Body of pancreas (tissue), 2 donors: Measurements from ENCODE around the genes HOXC11, GPR84 and NEUROD4.

- PRO-cap, result no peak
- RAMPAGE, long total RNA, 2 experiments, result no peak in any of the 2 experiments
Measured at GRCh38 chr12:53967220-53967499, 5.8 kb upstream of the HOXC11 start.

- PRO-cap, result no peak
- RAMPAGE, long total RNA, 2 experiments, result no peak in any of the 2 experiments
Measured at GRCh38 chr12:53972773-53974139, at the start of gene HOXC11. TSS of gene HOXC11 (plus strand) at chr12:53973126.

DNA sequence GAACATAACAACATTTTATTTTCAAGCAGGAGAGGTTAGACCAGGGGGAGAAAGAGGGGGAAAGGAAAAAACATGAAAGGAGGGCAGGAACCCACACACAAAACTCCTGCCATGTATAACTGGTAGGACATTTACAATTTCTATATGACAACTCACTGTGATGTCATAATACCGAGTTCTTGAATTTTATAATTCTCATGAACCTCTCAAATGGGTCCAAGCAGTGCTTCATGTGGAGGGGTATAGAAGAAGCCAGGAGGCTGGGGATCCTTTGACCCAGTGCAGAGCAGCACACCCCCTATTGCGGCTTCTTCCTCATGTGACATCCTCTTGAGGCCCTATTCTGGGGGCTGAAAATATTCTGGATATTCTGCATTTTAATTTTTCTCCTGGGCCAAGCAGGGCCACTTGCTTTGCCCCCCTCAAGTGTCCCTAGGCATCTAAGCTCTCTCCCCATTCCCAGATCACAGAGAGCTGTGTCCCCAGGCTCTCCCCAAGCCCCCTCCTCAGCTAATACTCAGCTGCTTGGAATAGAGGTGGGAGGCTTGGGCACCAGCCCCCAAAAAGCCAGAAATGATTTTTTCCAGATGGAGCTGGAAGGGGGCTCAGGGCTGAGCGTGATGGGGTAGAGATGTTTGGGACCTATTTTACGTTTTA, 5.5 kb upstream of the HOXC6 start:
- PRO-cap, result no peak
- RAMPAGE, long total RNA, 2 experiments, result no peak in any of the 2 experiments

GRCh38 chr12:54032470-54032770, 430 bp upstream of the HOXC5 start:
- PRO-cap, result no peak
- RAMPAGE, long total RNA, 2 experiments, result no peak in any of the 2 experiments

DNA sequence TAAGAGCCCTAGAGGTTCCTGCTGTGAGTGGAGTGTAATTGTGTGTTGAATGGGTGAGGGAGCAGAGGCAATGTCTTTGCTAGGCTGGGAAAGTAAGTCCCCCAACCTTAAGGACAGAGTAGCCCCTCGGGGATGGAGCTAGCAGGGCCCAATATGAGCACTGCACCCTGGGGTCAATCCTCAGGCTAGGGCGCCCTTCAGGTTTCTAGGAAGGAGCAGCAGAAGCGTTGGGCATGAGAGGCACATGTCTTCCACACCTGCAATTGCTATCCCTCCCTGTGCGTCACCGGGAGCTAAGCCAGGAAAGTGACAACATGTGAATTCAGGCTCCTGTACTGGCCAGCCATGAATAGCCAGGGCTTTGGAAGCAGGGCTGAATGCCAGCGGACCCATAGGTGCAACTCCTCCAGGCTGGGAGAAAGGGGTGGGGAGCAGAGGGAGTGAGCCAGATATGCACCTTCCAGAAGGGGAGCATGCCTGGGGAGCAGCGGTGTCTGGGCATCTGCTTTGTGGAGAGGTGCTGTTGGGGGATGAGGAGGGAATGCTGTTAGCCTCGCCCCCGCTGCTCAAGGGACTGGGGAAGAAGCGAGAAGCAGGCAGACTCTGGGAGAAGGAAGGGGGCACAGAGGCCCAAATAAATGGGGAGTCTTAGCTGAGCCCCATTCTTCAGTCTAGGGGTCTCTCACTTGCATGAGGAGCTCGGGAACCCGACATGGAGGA, 6.1 kb downstream of the HOXC5 start:
- PRO-cap, result no peak
- RAMPAGE, long total RNA, 2 experiments, result no peak in any of the 2 experiments

DNA sequence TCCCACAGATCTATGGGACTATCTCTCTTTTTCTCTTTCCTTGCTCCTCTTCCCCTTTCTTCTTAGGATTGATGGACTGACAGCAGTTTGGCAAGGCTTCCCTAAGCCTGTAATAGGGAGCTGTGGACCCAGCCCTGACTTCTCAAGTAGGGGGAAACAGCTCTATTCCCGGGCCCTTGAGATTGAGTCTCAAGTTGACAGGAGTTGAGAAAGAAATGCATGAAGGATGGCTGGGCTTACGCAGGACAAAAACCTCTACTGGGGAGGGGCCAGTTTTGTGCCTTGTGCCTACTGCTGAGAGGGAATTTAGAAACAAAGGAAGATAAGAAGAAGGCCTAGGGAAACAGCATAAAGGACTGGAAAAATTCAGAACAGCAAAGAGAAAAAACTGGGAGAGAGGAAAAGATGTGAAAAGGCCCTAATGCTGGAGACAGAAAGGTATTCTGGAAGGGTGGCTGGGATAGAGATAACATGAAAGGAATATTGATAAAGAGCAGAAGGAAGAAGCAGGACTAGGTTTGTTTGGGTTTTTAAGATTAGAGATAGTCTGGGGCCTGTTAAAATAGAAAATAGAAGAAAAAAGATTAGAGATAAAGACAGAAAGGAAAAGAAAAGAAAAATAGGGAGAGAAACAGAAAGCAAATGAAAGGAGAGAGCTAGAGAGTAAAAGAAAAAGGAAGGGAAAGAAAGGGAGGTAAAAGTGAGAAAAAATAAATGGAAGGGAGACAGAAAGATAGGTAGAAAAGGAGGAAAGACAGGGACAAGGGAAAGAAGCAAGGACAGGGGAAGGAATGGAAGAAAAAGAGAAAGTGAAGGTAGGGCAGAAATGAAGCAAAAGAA, 60.1 kb downstream of the SMUG1 start:
- PRO-cap, result no peak
- RAMPAGE, long total RNA, 2 experiments, result no peak in any of the 2 experiments

DNA sequence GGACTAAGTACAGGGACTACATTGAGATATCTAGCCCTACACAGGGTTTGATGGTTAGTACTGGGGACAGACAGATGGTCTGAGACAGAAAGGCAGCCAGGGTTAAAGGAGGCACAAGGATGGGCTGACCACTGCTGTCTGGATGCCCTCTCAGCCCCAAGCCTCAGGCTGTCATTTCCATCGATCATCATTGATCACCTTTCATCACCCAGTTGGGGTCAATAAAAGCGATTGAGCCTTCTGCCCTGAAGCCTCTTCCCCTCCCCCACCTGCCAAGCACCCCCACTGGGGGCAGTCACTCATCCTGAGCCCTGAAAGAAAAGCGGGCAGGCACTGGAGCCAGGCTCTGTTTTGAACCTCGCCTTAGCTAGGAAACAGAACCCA, 5.9 kb downstream of the SMUG1 start:
- PRO-cap, result no peak
- RAMPAGE, long total RNA, 2 experiments, result no peak in any of the 2 experiments

DNA sequence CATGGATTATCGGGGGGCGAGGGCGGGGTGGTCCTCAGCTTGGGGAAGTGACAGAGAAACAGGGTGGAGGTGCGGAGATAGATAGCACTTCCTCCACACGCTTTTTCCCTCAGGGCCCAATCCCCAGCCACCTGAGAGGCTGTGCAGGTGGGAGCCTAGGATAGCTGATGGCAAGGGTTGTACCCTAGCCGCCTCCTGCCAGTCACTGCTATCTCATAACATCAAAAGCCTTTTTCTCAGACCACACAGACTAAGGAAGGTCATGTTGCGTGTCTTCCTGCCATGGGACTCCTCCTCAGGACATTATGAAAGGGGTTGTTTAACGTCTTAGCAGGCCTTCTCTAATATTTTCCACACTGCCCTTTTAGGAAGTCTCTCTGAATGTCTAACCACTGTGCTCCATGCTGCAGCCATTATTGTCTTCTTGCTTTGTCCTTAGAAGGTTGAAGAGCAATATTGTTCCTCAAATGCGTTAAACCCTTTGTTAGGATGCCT, 7.6 kb upstream of the SMUG1 start:
- PRO-cap, result no peak
- RAMPAGE, long total RNA, 2 experiments, result no peak in any of the 2 experiments

GRCh38 chr12:54303755-54304938, 3.3 kb upstream of the NFE2 start:
- PRO-cap, result no peak
- RAMPAGE, long total RNA, 2 experiments, result no peak in any of the 2 experiments

GRCh38 chr12:54337407-54337869, 12.5 kb downstream of the COPZ1 start:
- PRO-cap, result no peak
- RAMPAGE, long total RNA, 2 experiments, result no peak in any of the 2 experiments

DNA sequence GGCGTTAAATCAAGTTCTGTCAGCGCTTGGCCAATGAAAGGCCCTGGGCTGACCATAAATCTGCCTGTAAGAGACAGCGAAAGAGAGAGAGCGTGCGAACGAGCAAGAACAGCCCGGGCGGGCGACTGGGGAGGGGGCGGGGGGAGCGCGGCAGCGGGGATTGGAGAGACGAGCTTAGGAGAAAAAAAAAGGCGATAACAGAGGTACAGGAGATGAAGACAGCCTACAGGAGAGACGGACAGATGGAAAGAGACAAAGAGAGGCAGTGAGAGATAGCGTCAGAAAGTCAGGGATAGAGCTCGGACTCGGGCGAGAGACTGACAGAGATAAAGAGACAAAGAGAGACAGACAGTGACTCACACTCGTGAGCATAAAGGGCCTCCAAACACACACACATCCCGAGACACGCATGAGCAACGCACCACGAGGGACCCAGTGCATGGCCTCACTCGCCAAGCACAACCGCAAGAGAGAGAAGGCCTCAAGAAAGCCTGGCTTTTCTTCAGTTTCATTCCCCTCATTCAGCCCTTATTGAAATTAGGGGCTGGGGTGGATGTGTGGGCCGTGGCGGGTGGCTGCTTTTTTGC, 4.9 kb downstream of the GPR84 start:
- PRO-cap, result bidirectional peak, plus-strand start at position 84 of the sequence, minus-strand start outside the sequence; unidirectional peak, plus-strand start at position 401 of the sequence
- RAMPAGE, long total RNA, 2 experiments, result no peak in any of the 2 experiments

- PRO-cap, result no peak
- RAMPAGE, long total RNA, 2 experiments, result no peak in any of the 2 experiments
Measured at GRCh38 chr12:54364332-54364985, at the start of gene GPR84. TSS of gene GPR84 (minus strand) at chr12:54364486.

DNA sequence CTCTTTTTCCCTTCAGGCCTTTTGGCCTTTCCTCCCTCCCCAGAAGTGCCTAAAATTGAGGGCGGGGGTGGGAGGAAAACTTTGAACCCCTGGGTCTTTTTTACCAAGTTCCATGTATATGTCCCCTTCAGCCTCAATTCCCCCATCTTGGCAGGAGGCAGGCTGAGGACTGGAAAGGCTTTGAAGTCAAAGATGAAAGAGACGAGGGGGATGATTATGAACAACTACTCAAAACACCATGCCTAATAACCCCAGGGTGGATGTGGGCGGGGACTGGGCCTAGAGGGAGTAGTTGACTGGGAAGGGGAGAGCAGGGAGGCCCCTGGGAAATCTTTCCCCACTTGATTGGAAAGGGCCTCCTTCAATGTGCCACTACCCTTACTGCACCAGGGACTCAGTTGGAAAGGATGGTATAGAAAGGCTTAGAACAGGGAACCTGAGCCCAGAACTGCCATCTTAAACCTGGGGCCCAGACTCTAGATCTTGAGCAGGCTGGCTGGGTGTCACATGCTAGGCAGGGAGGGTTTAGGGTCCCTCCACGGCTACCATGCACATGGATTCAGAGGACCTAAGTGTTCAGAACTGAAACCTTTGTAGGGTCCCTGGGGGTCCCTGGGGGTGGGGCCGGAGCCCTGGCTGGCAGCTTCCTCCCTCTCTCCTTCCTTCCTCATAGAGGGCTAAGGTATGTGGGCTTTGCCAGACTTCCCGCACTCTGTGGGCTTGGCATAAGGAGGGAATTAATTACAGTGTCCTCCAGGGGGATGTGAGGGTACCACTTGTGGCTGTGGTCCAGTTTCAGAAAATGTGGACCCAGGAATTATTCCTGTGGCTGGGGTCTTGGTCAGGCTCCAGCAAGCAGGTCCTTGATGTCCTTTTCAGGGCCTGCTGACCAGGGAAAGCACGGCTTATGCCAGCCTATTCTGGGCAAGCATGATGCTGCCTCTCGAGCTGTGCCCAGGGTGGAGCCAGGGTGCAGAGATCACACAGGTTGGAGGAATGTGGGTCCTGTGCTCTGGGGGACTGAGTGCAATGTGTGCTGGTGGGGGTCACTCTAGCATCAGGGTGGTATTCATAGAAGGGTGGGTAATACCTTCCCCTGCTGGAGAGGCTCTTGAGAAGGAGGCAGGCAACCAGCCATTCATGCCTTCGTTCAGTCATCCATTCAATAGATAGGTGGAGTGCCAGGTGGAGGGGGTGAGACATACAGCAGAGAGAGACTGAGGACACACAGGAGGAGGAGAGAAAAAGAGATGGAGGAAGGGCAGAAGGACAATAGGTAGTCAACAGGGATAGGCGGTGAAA, 4.6 kb upstream of the ZNF385A start:
- PRO-cap, result no peak
- RAMPAGE, long total RNA, 2 experiments, result no peak in any of the 2 experiments

GRCh38 chr12:54390033-54390703, 5.6 kb upstream of the ZNF385A start:
- PRO-cap, result no peak
- RAMPAGE, long total RNA, 2 experiments, result no peak in any of the 2 experiments

DNA sequence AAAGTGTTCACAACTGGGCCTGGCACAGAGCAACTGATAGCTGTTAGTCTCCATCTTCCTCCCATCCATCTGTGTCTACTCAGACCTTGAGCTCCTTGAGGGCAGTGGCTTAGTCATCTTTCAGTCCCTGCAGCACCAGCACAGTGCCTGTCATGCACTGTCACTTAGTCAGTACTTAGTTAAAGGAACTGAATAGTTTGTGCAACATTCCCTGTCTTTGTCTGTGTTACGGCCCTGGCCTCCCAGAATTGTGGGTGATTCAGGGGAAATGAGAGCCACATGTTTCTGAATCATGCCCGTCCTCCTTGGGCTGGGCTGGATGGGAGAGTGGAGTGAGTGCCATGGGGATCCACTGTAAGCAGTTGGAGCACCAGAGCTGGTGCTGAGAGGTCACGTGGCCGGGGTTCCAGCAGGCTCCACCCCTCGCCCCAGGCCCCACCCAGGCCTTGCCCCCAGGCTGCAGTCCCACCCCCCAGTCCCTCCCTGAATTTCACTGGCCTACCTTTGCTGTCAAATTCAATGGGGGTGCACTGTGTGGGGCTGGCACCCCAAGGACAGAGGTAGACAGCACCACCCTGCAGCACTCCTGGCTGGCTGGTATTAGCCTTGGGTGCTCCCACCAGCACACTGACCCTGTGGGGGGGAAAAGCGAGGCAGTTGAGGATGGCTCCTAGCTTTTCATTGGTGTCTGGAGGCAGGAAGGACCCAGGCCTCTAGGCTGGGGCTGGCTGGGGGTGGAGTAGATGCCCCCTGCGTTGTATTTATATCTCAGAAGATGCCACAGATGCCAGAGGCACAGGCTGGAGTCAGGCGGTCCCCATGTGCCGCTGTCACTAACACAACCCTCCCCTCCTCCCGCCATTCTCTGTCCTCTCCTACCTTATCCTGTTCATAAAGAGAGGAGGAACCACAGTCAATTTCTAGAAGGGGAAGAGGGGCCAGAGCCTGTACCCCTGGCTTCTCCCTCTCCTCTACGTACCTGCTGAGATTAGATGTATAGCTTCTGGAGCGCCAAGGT, 7.4 kb downstream of the ITGA5 start:
- PRO-cap, result no peak
- RAMPAGE, long total RNA, 2 experiments, result no peak in any of the 2 experiments

- PRO-cap, result no peak
- RAMPAGE, long total RNA, 2 experiments, result no peak in any of the 2 experiments
Measured at GRCh38 chr12:54427903-54428709, 9.0 kb upstream of the ITGA5 start.

DNA sequence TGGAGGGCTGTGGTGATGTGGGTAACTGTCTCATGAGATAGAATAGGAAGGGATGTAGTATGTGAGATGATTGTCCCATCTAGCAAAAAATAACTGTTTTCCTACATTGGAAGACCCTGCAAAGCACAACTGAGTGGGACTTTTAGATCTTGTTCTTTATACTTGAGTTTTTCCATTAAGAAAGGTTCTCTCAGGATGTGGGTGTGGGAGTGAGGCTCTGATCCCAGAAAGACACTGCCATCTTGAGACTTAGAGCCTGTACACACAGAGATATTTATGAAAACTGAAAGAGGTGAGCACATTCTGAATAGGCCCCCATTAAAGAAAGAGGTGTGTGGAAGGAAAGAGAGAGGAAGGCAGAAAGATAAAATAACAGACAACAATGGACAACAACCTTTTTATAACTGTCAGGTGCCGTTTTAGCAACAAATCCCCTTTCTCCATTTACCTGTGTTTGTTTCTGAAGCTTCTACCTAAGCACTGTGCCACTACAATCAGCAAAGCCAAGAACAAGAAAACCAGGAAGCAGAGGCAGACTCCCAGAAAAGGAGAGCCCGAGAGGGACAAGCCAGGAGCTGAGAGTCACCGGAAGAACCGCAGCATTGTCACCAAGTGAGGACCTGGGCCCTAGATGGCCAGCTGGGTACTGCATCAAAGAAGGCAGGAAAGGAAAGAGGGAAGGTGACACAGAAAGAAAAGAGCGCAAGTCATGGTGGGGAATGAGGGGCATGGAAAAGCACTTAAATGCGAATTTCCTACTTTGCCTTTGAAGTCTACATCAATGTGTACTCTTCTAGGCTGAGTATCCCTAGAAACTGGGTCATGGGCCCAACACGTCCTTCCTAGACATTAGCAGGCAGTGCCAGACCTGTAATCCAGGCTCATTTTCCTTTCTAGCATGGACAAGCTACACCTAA, 25.6 kb downstream of the NCKAP1L start:
- PRO-cap, result no peak
- RAMPAGE, long total RNA, 2 experiments, result no peak in any of the 2 experiments

- PRO-cap, result no peak
- RAMPAGE, long total RNA, 2 experiments, result no peak in any of the 2 experiments
Measured at GRCh38 chr12:54983474-54984074, 988 bp downstream of the TESPA1 start.

- PRO-cap, result no peak
- RAMPAGE, long total RNA, 2 experiments, result no peak in any of the 2 experiments
Measured at GRCh38 chr12:54991084-54991716, 6.6 kb upstream of the TESPA1 start.

DNA sequence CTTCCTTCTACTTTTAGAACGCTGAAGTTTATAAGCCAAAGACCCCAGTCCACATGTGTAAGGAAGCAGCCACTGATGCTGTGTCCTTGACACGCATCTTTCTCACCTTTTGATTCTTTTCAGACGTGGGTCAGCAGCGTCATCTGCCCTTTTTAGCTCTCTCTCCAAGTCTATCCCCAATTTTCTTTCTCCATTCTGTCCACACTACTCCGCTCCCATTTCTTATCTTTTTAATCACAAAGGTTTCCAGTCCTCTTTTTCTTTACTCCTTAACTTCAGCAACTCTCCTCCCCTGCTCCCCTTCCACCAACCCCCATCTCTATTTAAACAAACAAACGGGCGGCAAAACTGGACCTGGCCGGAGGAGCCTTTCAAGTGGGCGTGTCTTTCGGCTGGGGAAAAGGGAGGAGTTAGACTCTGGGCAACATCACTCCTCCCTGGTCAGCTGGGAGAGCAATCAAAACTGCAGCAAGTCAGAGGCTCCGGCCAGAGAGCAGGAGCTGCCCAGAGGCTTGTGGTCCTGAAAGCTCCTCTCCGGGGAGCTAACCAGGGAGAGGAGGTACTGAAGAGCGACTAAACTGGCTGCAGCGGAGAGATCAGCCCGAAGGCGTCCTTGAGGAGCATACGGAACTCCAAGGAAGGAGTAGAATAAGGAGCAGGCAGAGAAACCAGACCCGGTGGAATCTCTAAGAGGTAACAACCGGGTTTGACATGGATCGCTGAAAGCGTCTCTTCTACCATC, at the start of gene NEUROD4:
Gene NEUROD4 (plus strand): TSS at position 489 of the 742 bp plus-strand sequence.
- PRO-cap, result no peak
- RAMPAGE, long total RNA, 2 experiments, result no peak in any of the 2 experiments